ENCODE measurements around the genes DEPDC5 and C22orf42.

DNA sequence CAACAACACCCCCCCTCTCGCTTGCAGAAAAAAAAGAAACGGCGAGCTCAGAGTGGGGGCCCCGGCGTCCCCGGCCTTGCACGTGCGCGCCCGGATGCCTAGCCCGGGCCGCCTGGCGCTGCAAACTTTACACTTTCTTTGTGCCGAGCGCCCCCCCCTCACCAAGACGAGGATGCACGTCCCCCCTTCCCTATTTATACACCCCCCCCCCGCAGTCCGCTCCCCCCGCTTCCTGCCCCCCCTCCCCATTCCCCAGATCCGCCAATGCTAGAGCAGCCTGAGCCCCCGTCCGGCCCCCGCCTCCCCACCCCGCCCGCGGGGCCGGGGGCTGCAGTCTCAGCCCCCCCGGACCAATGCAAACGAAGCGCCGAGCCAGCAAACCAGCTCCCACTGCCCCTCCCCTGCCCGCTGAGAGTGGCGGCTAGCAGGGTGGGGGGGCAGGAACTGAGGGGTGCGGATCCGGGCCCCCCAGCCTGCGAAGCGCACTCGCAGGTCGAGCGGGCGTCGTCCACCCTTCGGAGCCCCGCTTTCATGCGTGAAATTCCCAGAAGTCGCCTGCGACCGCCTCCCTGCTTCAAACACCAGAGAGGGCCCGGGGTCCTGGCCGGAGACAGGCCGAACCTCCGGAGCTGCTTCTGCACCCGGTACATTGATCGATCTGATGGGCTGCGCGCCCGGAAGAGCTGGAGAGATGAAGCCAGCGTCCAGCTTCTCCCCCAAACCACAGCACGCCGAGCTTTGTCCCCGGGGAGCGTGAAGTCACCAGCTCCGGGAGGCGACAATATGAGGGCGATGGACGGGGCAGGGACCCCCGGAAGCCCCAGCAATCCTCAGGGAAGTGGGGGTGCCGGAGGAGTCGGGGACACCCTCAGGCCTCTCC, 501 bp upstream of the PATZ1 start:
- PRO-cap = bidirectional peak, plus-strand start at position 33 of the sequence, minus-strand start outside the sequence; bidirectional peak, plus-strand start at position 362 of the sequence, minus-strand start at position 168 of the sequence

- PRO-cap = no peak
These were observed 3.5 kb downstream of the DRG1 start for GRCh38 chr22:31402917-31403320.

DNA sequence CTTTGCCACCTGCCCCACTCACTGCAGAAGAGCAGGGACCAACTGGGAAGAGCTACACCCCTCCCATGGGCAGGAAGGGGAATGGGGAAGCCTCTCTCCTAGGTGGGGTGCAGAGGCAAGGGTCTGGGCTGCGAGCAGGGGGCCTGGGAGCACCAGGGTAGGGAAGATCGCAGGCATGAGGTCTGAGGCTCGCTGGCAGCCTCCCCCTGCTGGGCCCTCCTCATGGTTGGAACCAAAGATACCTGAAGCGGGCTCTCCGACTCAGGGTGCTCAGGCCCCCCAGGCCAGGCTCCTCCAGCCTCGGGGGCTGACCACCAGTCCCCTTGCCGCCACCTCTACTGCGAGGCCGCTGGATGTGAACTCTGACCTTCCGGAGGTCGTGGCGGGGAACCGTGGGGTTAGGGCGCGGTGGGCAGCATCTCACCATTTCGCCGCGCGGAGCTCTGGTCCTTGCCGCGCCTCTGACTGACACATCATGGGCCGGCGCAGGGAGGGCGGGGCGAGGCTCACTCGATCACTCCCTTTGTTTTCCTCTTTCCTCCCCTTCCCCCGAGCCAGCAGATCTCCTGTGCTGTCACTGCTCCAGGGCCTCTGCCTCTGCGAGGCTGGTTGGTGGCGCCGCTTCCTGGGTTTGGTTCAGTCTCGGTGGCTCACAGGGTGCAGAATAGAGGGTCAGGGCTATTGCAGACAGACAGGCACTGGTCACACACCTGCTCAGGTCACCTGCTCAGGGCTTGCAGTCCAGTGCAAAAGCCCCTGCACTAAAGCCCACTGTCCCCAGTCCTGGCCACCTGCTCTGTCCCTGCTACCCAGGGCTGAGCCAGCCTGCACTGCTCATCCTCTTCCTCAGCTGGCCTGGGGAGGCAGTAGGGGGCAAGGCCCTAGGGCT, 36.4 kb downstream of the PISD start:
- PRO-cap = bidirectional peak, plus-strand start at position 560 of the sequence, minus-strand start at position 445 of the sequence

DNA sequence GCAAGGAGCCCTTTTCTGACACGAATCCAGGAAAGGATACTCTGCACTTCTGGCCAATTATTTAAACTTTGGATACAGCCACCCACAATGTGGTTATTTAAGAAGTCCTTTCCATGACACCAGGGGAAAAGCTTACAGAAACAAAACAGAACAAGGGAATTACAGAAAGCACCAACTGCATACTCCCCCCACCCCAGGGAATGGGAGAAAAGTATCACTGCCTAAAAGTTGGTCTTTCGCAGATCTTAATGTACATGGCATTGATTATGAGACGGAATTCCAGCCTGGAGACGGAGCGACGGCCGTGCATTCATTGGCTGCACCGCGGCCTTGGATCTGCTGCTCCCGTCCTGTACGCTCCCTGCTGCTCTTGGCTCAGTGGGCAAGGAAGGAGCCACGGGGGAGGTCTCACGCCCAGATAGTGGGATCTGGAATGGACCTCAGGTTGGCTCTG, 19.8 kb upstream of the PISD start:
- PRO-cap = no peak

GRCh38 chr22:31753526-31754230, at the start of gene DEPDC5:
TSS of gene DEPDC5 (plus strand) at chr22:31754019.
- PRO-cap = bidirectional peak, plus-strand start at chr22:31753974, minus-strand start at chr22:31753877

GRCh38 chr22:31754231-31755221, 707 bp downstream of the DEPDC5 start:
- PRO-cap = no peak

GRCh38 chr22:31922983-31923643, 21.2 kb upstream of the YWHAH start:
- PRO-cap = no peak

GRCh38 chr22:32052263-32052797, 9.3 kb downstream of the SLC5A1 start:
- PRO-cap = no peak

DNA sequence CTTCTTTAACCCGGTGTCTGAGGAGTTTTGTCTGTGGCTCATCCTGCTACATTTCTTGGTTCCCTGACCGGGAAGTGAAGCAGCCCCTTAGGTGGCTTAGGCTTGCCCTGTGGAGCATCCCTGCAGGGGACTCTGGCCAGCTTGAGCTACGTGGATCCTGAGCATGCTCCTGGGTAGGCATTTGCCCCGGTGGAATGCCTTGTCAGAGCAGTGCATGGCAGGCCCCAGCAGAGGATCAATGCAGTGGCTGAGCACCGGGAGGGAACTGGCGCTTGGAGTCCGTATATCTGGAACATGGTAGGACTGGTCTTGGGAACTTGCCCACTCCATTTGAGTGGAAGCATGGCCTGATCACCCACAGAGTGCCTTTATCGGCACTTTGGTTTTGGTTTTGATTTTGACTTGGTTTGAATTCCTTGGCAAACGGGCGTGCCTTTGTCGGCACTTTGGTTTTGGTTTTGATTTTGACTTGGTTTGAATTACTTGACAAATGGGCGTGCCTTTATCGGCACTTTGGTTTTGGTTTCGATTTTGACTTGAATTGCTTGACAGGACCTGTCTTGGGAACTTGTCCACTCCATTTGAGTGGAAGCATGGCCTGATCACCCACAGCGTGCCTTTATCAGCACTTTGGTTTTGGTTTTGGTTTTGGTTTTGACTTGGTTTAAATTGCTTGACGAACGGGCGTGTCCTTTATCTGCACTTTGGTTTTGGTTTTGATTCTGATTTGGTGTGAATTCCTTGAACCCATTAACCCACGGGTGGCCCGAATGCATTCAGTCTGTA, 21.3 kb downstream of the C22orf42 start:
- PRO-cap = no peak

DNA sequence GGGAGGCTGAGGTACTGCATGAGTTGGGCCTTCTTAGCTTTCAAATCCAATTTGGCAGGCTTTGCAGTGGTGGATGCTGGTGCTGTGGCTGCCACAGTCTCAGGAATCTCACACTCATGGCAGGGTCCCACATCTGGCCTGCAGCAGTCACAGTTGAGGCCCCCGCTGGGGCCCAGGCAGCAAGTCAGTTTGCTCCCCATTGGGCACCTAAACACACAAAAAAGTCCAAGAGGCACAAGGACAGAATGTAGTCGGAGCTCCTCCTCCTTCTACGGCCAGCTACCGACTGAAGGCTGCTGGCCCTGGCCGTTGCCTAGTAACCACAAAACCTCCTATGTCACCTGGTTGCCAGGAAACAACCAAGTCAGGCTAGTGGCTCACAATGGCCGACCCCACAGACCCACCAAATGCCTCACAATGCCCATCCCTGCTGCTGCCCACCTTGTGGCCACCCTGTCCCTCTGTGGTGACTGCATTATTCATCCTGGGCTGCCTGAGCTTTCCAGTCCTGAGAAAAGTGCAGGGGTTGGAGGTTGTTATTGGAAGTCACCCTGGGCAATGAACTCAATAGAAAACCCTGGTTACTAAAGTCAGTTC, at the start of gene C22orf42:
Gene C22orf42 (minus strand): TSS at position 288 of the 597 bp plus-strand sequence.
- PRO-cap = no peak

GRCh38 chr22:32621820-32622415, 147.3 kb downstream of the FBXO7 start:
- PRO-cap = no peak

DNA sequence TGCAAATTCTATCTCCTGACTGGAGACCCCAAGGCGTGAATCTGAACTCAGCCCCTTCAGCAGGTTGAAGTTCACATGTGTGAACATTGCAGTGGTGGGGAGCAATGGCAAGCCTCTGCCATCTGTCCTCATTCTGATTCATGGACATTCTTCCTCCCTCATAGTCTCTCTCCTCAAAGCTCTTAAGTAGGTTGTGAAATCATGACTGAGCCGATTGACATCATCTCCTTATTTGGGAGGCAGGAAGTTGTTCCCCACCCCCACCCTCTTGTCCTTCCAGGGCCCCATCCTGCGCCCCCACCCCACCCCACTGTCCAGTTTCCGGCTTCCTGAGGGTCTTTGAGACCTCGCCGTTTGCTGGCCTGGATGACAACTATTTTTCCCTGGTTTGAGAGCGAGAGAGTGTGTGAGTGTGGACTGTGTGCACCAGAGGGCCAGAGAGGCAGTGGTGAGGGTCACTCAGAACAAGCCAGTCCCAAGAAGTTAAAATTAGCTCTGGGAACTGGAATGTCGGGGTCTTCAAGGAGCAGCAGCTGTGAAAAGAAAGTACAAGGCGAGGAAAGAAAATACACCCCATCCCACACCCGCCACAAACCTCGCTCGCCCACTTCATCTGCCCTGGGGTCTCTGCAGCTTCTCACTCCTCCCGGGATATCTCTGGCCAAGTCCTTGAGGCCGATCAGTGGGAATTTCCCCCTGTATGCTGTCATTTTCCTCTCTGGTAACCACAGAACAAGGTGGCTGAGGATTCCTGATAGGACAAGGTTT, 36.6 kb upstream of the TIMP3 start:
- PRO-cap = no peak

DNA sequence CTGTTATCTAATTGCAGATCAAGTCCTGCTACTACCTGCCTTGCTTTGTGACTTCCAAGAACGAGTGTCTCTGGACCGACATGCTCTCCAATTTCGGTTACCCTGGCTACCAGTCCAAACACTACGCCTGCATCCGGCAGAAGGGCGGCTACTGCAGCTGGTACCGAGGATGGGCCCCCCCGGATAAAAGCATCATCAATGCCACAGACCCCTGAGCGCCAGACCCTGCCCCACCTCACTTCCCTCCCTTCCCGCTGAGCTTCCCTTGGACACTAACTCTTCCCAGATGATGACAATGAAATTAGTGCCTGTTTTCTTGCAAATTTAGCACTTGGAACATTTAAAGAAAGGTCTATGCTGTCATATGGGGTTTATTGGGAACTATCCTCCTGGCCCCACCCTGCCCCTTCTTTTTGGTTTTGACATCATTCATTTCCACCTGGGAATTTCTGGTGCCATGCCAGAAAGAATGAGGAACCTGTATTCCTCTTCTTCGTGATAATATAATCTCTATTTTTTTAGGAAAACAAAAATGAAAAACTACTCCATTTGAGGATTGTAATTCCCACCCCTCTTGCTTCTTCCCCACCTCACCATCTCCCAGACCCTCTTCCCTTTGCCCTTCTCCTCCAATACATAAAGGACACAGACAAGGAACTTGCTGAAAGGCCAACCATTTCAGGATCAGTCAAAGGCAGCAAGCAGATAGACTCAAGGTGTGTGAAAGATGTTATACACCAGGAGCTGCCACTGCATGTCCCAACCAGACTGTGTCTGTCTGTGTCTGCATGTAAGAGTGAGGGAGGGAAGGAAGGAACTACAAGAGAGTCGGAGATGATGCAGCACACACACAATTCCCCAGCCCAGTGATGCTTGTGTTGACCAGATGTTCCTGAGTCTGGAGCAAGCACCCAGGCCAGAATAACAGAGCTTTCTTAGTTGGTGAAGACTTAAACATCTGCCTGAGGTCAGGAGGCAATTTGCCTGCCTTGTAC, 58.0 kb downstream of the TIMP3 start:
- PRO-cap = no peak

- PRO-cap = no peak
These were observed 213.3 kb upstream of the SYN3 start for GRCh38 chr22:33271394-33271911.

DNA sequence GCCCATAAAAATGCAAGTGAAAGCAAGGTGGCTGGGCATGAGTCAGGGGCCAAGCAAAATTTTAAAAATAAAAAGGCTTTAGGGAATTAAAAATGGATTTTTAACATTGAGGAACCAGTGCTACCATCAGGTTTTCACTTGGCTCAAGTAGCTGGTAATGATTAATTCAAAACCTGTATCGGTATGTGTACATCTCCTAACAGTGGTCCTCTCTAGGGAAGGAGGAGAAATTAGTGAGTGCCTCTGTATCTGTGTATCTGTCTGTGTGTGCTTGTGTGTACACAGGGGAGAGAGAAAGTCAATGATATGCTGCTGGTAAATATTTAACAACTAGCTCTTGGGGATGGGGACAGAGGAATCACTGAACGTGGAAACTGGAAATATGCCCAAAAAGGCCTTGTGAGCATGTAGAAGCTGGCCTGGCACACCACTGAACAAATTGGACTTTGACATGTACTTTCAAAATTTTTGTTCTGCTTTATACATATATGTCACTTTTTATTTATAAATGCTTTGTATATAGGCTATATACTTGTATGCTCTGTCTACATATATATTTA, 214.0 kb upstream of the SYN3 start:
- PRO-cap = no peak

GRCh38 chr22:33568093-33568510, 352.2 kb downstream of the LARGE1 start:
- PRO-cap = no peak

GRCh38 chr22:33917799-33918438, 2.4 kb downstream of the LARGE1 start:
- PRO-cap = unidirectional peak, plus-strand start at chr22:33918258

- PRO-cap = no peak
These were observed 27.9 kb upstream of the LARGE1 start for GRCh38 chr22:33948088-33948640.

DNA sequence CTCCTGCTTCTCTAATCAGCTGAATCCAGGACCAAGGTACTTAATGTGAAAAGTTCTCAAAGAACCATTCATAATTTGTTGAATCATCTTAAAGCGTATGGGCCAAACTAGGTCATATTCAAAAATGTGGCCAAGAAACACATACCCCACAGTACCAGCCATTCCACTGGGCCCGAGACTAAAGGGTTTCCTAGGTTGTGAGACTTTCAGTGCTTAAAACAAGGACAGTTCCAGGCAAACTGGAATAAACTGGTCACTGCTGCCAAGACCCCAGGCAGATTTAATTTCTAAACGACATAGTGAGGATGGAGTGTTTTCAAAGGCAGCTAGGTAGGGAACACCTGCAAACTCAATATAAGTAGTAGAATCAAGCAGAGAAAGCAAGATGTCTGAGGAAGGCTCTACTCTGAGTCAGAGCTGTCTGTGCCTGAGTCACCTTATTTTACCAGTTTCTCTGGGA, 438.8 kb upstream of the ISX start:
- PRO-cap = no peak

- PRO-cap = no peak
These were observed 10.6 kb downstream of the HMGXB4 start for GRCh38 chr22:35267870-35268270.